PC-3 (cell line): ENCODE measurements around a stretch of chr12.

DNA sequence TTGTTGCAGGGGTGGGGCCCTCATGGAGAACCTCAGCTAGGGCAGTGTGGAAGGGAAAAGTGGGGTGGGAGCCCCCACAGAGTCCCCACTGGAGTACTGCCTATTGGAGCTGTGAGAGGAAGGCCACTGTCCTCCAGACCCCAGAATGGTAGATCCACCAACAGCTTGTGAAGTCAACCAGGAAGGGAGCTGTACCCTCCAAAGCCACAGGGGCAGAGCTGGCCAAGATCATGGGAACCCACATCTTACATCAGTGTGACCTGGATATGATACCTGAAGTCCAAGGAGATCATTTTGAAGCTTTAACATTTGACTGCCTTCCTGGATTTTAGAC is 466.7 kb downstream of the ADAMTS20 start:
- RAMPAGE, long total RNA = no peak

- RAMPAGE, long total RNA = no peak
Observed at GRCh38 chr12:43272258-43272819, 279.7 kb downstream of the ADAMTS20 start.

DNA sequence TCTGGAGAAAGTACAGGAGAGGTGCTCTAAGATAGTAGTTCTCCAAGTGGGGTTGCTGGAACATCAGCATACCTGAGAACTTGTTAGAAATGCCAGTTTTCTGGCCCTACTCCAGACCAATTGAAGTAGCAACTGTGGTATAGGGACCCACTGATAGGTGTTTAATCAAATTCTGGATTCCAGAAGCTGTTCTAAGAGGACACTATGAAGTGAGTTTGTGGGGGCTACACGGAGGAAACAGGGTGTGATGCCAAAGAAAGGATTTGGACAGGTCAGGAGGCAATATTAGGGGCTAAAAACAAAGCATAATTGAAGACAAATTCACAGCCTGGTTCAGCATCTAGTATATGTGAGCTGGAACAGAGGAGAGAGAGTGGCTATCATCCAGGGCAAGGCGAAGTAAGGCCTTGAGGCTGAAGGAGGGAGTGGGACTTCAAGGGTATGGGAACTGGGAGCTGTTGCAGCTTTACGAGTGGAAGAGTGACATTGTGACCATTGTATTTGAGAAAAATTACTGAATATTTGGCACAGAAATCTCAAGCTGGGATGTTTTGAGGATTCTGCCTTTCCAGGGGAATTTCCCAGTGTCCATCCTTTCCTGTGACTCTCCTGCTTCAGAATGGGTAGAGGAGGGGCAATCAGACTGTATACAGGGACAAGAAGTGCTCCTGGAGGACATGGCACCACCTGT is 165.6 kb downstream of the TMEM117 start:
- RAMPAGE, long total RNA = no peak

DNA sequence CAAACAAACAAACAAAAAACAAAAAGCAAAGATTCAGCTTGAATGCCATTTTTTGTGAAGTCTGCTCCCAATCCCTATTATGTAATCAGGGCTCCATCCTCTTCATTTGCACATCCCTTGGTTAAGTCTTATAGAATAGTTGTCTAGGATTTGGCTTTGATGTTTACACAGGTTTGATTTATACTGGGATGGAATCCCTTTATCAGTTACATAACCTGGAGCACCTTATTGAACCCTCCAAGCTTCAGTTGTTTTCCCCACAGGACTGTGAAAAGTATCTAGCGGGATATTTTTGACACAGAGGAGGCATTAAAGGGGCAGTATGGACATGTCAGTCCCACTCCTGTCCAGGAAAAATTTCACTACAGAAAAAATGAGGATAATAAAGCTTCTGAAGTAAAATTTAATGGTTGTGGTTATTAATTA is 416.6 kb downstream of the TMEM117 start:
- RAMPAGE, long total RNA = no peak

- RAMPAGE, long total RNA = no peak
Observed at GRCh38 chr12:44834936-44835436, 41.1 kb downstream of the NELL2 start.

- RAMPAGE, long total RNA = no peak
Observed at GRCh38 chr12:45586914-45587464, 142.5 kb upstream of the ARID2 start.

- RAMPAGE, long total RNA = no peak
Observed at GRCh38 chr12:45732170-45732630, 2.7 kb downstream of the ARID2 start.

DNA sequence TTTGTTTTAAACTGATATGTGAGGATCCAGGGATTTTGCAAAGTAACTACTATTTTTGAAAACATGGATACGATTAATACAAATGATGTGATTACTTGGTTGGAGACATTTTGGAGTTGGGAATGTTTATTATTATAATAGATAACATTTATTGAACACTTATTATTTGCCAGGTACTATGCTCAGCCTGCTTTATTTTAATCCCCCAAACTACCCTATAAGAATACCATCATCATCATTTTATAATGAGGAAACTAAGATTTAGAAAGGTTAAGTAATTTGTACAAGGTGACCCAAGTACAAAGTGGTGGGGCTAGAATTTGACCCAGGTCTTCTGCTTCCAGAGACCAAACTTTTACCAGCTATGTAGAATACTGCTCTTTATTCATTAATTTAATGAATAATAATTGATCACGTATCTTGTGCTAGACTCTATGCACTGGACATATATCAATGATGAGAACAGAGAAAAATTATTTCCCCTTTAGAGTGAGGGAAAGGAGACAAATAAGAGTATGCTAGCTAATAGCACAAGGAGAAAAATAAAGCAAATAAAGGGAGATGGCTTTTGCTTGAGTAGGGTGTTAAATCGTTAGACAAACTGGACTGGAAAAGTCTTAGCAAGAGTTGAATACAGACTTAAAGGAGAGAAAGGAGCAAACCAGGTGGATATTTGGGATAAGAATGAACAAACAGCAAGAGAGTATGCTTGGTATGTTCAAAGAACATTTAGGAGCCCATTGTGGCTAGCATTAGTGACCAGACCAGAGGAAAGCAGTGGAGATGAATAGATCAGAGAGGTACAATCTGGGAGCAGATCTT is 21.3 kb downstream of the ARID2 start:
- RAMPAGE, long total RNA = no peak

- RAMPAGE, long total RNA = no peak
Observed at GRCh38 chr12:45878558-45879101, 111.7 kb downstream of the SCAF11 start.

GRCh38 chr12:46177871-46178301 is 91.0 kb downstream of the SLC38A1 start:
- RAMPAGE, long total RNA = no peak

DNA sequence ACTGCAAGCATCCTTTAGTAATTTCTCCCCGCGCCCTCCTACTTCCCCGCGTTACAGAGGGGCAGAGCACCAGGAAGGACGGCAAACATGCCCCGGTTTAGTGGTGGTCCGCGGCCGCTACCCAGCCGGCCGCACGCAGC is 1.1 kb downstream of the SLC38A1 start:
- RAMPAGE, long total RNA = no peak

DNA sequence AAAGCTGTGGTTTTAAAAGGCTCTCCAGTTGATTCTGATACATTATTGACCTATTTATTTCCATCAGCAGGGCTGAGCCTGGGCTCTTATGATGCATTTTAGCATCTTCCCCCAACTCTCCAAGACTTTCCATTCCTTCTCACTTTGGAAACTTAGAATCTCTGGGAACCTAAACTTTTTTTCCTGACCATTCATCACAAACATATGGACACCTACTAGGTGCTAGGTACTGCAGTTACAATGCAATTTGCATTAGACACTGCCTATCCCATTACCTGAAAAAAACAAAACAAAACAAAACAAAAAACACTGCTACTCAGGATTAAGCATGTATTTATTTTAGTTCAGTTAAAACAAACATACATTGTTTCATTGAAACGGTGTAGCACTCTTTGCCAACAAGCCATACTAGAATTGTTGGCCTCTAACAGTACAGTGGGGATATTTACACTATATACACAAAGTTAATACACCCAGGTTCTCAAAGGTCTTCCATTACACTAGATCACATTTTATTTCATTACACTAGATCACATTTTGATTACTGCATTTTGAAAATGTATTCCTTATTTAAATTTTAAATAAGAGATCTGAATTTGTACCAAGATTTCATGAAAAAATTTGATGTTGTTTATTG is 14.6 kb downstream of the SLC38A2 start:
- RAMPAGE, long total RNA = no peak

DNA sequence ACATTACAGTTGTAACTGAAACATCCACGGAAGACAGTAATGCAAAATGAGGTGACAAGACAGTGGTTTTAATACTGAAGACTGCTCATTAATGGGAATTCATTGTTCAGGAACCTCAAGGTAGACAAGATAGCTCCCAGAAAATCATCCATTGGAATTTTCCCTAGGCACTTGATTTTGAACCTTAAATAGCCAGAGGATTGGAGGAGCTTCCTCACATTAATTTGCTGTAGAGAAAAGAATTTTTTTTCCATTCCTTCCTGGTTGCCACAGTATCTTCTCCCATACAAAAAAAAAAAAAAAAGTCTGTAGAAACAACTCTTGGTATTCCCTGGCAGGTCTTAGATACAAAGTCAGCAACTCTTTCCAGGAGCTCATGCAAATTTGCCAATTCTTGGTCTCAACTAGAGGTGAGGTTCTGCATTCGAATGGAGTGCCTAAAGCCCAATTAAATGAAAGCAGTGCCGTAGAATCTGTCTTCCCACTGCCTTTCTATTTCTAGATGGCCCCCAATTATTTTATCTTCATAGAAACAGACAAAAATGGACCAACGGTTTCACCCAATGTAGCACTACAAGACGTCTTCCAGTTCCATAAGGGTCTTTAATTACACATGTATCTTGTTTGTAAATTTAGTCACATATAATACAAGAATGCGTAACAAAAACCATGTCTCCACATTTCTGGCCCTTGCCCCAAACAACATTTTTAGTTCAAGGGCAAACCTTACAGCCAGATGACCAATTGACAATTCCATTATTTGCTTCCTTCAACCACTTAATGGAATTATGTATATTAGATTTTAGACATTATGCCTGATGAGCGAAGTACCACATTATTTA is 13.6 kb downstream of the SLC38A2 start:
- RAMPAGE, long total RNA = no peak

DNA sequence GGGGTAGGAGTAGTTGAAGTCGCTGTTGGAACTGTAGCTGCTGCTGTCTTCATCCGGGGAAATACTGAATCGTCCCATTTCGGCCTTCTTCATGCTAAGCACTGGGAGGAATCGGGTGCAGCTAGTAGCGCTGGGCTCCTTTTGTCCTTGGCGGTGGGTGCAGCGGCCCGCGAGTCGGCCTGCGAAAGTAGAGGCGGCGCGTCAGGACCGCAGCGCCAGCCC is 1.5 kb downstream of the SLC38A2 start:
- RAMPAGE, long total RNA = no peak

DNA sequence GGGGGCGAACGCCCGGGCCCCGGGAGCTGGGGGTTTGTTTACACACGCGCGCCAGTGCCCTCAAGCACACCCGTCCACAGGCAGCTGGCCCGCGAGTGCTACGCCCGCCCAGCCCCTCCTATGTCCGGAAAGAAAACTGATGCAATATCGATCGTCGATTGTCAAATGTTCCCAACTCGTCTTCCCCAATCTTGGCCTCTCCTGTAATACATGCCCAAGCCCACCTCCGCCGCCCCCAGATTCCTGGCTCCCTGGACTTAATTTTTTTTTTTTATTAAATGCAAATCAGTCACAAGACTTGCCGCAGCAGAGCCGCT is 699 bp downstream of the SLC38A2 start:
- RAMPAGE, long total RNA = no peak

- RAMPAGE, long total RNA = start-site peak on the plus strand at chr12:46383666-46383709, 37 and 17 reads in 2 replicates
Observed at GRCh38 chr12:46383643-46384116, 11.1 kb upstream of the SLC38A2 start.

- RAMPAGE, long total RNA = no peak
Observed at GRCh38 chr12:46402384-46402809, 29.8 kb upstream of the SLC38A2 start.

DNA sequence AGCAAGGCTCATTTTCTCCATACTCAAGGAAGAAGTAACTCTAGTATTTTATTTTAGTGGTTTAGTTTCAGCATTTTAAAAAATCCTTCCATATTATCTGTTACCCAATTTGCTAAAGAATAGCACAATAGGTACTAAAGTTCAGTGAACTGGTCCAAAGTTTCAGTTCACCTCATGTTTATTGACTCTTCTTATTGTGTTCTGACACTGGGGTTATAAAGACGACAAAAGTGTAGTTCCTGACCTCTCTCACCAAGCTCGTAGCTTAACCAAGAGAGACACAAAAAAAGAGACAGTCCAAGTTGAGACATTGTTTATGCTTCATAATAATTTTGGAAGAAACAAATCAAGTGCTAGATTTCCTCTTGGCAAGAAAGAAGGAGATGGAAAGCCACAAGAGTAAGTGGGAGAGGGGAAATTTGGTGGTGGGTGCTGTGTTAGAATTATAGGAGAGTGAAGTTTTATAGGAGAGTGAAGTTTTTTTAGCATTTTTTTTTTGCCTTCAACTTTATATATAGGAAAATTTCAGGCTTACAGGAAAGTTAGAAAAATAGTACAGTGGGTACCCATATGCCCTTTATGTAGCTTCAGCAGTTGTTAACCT is 40.9 kb upstream of the SLC38A2 start:
- RAMPAGE, long total RNA = no peak

DNA sequence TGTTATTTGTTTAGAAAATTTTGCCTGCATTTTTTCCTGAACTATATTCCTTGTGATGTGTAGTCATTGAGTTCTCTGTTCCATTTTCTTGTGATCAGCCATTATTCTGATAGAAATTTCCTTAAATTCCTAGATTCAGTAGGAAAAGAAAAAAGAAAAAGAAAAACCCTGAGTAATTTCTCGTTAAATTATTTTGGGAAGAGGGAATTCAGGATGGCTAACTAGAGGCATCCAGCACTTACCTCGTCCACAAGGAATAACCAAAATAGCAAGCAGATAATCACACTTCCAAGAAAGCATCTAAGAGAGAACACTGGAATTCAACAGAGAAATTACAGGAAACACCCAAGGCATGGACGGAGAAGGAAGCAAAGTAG is 222.7 kb downstream of the SLC38A4 start:
- RAMPAGE, long total RNA = no peak

DNA sequence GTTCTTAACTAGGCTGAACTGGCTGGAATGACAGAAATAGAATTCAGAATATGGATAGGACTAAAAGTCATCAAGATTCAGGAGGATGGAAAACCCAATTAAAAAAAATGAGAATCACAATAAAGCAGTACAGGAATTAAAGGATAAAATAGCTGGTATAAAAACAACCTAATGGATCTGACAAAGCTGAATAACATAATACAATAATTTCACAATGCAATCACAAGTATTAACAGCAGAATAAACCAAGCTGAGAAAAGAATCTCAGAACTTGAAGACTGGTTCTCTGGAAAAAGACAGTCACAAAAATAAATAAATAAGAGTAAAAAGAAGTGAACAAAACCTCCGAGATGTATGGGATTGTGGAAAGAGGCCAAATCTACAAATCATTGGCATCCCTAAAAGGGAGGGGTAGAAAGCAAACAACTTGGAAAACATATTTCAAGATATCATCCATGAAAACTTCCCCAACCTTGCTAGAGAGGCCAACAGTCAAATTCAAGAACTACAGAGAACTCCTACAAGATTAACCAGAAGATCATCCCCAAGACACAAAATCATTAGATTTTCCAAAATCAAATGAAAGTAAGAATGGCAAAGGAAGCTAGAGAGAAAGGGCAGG is 186.5 kb downstream of the SLC38A4 start:
- RAMPAGE, long total RNA = no peak